Fibroblast of the aortic adventitia (primary cell): ENCODE measurements around the gene CPSF4L.

DNA sequence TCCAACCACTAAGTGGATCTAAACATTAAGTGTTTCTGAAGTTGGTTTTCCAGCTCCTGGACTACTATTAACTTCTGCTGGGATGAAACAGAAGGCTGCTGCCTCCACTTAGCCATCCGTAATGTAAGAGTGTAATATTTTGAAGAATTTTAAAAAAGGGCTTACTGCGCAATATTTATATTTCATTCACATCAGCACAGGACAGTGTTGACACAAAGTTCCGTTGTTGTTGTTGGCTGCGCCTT, 167.7 kb upstream of the KCNJ16 start:
- CAGE, long polyA plus RNA = no peak

GRCh38 chr17:70288789-70288988, 119.4 kb downstream of the KCNJ2 start:
- CAGE, long polyA plus RNA = no peak

- CAGE, long polyA plus RNA = no peak
Measured at GRCh38 chr17:72029838-72031004, 90.6 kb upstream of the SOX9 start.

GRCh38 chr17:72110528-72111074, 10.2 kb upstream of the SOX9 start:
- CAGE, long polyA plus RNA = no peak

DNA sequence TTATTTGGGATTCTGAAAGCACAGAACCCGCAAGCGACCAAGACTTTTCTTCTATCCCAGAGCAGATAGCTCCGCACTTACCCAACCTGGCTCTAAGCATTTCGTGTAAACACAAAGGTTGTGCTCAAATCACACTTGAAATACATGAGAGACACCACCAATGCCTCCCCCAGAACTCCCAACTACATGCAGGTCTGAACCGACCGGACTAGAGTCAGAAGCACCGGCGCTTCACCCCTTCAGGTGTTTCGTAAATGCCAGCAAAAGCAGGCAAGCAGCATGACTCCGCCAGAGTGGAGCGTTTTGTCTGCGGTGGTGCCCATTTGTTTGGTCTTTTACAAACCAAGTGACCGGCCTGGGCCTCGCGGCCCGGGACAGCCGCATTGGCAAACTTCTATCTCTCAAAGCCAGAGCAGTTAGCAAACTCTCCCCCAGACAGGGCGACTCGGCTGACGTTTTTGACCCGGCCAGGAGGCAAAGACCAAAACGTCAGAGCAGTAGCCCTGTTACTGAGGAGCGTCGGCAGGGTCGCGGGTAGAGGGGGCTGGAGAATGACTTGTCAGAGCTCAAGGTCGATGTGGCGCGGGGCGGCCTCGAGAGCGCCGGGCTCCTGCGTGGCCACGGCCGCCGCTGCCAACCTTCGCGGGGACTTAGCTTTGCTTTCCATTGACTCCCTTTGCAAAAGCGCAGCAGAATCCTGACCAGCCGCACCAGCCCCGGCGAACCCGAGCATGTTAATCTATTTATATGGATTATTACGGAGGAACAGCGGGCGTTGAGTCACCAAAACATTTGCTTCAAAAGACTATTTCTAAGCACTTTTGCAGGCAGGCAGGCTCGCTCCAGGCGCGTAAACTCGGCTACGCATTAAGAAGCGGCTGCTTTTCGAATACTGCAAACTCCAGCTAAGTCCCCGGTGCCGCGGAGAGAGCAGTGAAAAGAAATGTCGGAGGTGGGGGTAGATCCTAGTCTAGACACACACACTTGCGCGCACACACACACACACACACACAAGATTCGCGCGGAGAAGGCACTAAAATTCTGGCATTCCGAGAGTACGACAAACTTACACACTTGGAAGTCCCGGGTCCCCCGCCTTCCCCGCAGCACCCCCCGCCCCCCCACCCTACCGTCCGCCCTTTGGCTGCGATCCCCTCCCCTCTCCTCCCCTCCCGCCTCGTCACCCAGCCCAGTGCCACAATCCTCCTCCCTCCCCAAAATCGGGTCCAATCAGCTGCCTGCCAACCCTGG, 702 bp upstream of the SOX9 start:
- CAGE, long polyA plus RNA = no peak

- CAGE, long polyA plus RNA = no peak
Measured at GRCh38 chr17:72304688-72305023, 183.8 kb downstream of the SOX9 start.

DNA sequence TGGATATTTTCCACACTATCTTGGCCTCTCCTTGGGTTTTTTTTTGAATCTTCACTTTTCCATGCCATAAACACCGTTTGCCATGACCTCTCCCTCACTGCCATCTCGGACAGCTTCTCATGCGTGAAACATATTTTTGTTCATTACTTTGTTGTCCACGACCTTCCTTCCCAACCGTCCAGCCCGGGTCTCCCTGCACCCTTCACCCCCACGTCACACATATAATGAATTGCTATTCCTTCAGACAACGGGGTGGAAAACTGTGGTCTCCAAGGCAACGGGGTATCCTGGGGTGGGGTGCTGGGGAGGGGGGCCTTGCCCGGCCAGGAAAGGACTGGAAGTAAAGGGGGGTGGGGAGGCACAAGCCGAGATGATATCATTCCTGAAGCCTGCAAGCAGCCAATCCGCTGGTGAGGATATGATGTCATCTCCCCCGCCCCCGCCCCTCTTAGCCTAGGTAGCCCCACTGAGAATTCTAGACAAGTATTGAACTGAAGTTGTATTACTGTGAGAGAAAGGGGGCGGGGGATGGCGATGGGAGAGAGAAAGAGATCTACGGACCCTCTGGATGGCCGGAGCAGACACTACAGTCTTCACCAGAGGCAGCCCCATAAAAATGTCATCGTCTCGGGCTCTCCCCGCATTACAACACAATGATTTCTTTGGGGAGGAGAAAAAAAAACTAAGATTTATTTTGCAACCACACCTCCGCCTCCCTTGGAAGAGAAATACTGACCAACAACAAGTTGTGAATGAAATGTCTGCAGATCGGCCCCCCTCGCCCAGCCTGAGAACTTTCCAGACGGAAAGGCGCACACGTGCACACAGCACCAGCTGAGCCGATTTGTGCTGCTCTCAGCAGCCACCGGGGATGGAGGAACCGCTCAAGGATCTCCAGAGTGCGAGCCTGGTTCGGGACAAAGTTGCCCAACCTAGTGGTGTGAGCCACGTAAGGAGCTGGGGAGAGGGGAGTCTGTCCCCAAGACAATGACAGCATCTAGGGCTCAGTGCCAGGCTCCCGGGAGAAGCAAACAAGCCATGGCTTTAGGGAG, 221.9 kb downstream of the SOX9 start:
- CAGE, long polyA plus RNA = no peak

GRCh38 chr17:72476023-72477080, 355.5 kb downstream of the SOX9 start:
- CAGE, long polyA plus RNA = no peak

GRCh38 chr17:72488409-72488949, 367.7 kb downstream of the SOX9 start:
- CAGE, long polyA plus RNA = no peak

DNA sequence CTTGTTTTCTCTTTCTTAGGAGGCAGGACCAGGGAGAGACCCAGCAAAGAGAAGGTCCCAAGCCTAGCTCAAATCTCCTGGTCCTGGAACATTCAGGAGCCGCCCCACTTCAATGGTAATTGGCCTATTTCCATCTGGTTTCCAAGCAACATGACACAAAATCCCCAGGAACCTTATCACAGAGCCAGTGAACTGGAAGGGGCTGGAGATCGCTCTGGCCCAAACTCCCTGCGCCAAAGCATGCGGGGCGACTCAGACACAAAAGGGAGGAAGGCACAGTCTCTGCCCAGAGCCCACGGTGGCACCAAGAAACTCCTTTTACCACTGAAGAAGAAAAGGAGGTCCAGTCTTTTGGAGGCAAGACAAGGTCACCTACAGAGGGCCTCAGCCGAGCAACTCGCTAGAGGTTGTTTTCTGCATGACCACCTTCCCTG, 394.6 kb downstream of the SOX9 start:
- CAGE, long polyA plus RNA = no peak

DNA sequence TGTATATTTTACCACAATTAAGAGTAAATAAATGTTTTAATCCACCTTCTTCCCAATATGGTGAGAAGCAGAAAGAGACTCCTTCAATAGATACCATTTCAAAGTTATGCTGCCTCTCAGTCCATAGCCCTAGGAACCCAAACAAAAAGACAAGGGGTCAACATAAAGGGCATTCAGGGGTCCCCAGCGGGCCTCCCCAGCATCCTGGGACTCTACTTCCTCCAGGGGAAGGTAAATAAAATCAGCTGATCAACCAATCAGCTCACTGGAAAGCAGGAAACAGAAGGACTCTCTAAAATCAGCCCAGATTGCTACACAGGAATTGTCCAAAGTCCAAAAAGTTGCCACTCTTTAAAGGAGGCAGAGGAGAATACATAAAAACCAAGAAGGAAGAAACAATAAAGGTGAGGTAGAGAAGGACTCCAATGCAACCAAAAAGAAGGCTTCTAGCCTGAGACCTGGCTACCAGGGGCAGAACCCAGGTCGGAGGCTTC, 404.4 kb downstream of the SOX9 start:
- CAGE, long polyA plus RNA = no peak

GRCh38 chr17:72588191-72588744, 467.4 kb downstream of the SOX9 start:
- CAGE, long polyA plus RNA = no peak

- CAGE, long polyA plus RNA = no peak
Measured at GRCh38 chr17:73000189-73000855, 92.2 kb downstream of the SLC39A11 start.

DNA sequence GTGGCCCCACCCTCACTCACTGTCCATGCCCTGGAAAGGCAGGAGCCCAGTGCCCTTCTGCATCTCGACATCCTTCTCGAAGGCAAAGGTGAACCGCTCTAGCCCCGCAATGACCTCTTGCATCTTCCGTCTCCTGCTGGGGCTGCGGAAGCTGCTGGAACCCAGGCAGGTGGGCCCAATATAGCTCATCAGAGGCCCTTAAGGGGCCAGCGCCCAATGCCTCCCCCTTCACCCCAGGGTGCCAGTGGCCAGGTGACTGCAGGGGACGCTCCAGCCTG, at the start of gene CPSF4L:
CPSF4L (minus strand) TSS at position 185 of the 278 bp plus-strand sequence.
- CAGE, long polyA plus RNA = no peak

DNA sequence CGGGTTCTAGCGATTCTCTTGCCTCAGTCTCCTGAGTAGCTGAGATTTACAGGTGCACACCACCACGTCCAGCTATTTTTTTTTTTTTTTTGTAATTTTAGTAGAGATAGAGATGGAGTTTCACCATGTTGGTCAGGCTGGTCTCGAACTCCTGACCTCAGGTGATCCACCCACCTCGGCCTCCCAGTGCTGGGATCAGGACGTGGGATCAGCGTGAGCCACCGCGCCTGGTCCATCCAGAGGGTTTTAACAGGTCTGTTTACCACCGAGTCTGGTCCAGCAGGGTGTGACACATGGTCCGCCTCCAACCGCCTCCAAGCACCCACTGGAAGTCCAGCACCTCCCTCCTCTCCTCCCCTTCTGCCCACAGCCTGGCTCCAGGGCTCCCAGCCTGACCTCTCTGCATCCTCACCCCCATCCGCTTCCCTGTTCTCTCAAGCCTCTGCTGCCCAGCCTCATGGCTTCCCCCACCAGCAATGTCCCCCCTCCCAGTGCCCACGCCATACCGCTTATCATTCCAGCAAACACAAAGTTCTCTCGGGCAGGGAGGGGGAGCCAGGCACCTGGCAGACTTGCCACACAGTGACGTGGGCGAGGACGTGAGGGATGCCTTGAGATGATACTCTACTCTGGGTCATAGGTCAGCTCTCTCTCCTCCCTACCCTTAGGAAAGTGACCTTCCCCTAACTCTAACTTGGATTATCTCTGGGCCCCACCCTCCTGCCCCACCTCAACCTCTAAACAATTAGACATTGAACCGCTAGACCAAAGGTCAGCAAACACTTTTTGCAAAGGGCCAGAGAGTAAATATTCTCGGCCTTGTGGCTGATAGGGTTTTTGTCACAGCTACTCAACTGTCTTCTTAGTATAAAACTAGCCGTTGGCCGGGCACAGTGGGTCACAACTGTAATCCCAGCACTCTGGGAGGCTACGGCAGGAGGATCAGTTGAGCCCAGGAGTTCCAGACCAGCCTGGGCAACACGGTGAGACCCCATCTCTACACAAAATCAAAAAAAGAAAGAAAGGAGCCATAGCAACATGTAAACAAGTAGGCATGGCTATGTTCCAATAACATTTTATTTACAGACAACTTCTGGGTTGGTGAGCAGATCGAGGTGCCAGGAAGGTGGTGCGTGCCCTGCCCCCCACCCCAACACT, 23.1 kb downstream of the CDC42EP4 start:
- CAGE, long polyA plus RNA = no peak

DNA sequence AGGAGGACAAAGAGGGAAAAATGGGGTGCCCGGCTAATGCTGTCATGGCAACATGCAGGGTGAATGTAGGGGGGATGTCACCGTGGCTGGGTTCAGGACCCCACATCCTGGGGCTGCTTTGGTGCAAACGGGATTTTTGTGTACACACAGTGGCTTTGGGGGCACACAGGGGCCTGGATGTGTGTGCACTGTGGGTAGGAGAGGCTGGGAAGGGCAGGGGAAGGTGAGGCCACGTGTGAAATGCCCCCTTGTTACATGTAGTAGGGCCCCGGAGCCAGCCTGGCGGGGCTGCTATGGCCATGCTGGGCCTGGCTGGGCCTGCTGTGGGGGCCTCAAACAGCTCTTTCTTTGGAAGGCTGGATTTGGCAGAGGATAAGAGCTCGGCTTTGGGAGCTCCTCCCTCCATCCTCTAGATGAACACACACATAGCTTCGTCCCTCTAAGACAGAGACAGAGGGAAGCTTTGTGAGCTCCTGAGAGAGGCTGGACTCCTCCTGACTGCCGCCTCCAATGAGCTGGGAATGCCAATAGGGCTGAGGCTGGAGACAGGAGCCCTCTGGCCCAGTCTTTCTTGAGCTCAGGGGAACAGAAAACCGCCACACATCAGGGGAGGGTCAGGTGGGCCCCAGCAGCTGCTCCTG, 37.2 kb upstream of the CDC42EP4 start:
- CAGE, long polyA plus RNA = no peak

GRCh38 chr17:73642779-73643494, 1.3 kb downstream of the SDK2 start:
- CAGE, long polyA plus RNA = no peak

DNA sequence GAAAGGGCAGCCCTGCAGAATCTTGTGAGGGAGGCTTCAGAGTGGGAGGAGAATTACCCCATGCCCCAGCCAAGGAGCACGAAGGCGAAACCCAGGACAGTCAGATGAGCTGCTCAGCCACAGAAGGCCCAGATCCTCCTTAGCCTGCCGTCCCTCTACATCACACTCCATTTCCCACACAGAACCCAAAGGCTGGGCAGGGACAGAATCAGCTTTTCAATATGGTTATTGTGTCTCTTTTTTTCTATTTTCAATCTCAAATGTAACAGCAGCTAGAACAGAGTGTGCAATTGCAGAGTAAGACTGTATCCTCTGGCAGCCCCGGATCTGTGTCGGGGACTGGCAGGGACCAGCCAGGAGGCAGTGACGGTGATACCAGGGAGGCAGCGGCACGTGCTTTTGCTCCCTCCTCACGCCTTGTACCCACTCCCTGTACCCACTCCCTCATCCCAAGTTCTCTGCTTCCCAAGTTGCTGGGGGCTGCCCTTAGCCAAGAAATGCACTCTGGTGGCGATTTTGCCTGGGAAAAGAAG, 3.8 kb upstream of the SDK2 start:
- CAGE, long polyA plus RNA = no peak

DNA sequence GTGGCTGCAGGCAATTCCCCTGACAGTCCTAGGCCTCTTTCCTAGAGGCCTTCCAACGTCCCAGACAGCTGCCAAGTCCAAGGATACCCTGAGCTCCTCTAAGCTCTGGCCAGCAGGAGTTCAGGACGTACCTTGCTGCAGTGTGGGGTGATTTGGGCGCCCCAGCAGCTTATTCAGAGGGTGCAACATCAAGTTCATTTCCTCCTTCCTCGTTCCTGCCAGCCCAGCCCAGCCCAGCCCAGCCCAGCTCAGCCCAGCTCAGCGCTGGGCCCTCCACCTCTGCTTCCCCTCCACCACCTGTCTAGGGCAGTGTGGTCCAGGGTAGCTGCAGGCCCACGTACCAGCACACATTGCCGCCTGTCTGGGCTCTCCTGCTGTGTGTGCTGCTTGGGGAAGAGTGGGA, 246.4 kb upstream of the RPL38 start:
- CAGE, long polyA plus RNA = no peak

DNA sequence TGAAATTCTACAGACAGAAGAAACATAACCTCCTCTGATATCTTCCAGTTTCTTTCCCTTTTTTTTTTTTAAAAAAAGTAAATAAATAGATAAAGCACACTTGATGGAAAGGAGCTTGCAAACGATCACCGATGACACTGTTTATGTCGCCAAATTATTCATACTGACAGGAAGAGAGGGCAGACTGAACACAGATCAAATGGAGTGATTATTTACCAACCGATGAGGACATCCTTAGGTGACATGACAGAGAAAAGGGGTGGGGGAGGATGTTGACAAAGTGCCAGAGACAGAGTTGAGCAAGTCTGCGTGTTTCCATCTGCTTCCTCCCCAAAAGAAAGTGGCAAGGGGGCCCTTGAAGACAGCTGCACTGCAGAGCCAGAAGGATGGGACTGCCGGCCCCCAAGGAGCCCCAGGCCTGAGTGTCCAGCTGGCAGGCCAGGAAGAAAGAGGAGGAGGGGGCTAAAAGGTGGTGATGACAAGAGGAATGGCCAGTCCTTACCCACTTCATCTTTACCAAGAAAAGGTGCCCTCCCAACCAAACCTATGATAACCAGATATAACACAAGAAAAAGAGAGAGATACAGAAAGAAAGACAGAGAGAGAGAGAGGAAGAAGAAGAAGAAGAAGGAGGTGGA, 191.0 kb upstream of the RPL38 start:
- CAGE, long polyA plus RNA = no peak